Testis (tissue), 5 donors: Measurements from ENCODE around the gene PUS10.

DNA sequence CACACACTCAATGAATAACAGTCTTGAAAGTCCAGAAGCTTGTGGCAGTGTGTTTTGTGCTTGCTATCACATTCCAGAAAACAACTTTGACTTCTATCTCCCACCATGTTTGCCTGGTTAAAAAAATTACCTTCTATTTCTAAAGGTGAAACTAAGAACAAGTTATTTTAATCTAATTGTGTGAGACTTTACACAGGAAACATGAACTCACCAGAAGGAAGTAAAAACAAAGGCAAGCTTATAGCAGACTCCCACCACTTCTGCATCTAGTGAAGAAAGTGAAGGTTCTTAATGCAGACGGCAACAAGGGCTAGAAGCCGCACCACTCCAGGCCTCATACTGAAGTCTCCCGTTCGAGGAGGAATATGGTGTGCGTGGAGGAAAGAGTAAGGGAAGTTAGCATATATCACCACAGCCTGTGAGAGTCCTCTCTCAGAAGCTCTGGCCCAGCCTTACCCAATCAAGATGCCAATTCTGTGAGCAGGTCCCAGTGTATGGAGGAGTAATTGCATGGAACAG, 958.8 kb downstream of the BCL11A start:
- PRO-cap, 3 experiments: no peak in any of the 3 experiments
- RAMPAGE, long total RNA, 2 experiments: no peak in any of the 2 experiments
- RRBS: no CpG with 5 or more reads among the region's 5 CpGs

DNA sequence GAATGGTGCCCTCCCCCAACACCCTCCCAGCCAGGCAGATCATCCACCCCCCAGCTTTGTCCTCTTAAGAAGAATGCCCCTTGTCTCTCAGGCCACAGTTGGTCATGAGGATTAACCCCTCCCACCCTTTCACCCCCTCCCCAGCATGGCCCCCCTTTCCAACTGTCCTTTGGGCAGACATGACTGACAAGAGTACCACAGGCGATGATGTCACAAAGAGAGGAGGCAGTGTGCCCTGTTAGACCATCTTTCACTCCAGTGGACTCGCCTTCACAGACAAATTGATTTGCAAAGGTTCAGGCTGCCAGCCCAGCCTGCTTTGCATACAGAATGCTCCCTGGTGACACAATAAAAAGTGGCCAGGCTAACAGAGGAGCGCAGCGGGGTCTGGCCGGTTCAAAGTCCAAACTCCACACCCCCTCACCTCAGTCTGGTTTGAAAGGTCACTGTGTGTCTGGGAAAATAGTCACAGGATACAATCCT, 237.1 kb downstream of the BCL11A start:
- PRO-cap, 3 experiments: no peak in any of the 3 experiments
- RAMPAGE, long total RNA, 2 experiments: no peak in any of the 2 experiments
- RRBS: no CpG with 5 or more reads among the region's 5 CpGs

DNA sequence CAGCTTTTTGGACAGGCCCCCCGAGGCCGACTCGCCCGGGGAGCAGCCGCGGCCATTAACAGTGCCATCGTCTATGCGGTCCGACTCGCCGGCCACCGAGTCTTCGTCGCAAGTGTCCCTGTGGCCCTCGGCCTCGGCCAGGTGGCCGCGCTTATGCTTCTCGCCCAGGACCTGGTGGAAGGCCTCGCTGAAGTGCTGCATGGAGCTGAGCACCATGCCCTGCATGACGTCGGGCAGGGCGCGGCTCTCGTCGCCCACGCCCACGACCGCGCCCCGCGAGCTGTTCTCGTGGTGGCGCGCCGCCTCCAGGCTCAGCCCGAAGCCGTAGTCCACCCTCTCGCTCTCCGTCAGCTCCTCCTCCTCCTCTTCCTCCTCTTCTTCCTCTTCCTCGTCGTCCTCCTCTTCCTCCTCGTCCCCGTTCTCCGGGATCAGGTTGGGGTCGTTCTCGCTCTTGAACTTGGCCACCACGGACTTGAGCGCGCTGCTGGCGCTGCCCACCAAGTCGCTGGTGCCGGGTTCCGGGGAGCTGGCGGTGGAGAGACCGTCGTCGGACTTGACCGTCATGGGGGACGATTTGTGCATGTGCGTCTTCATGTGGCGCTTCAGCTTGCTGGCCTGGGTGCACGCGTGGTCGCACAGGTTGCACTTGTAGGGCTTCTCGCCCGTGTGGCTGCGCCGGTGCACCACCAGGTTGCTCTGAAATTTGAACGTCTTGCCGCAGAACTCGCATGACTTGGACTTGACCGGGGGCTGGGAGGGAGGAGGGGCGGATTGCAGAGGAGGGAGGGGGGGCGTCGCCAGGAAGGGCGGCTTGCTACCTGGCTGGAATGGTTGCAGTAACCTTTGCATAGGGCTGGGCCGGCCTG, 92.2 kb downstream of the BCL11A start:
- PRO-cap, 3 experiments: no peak in any of the 3 experiments
- RAMPAGE, long total RNA, 2 experiments: no peak in any of the 2 experiments
- RRBS: 17% methylated on average over 23 of the region's 78 CpGs

DNA sequence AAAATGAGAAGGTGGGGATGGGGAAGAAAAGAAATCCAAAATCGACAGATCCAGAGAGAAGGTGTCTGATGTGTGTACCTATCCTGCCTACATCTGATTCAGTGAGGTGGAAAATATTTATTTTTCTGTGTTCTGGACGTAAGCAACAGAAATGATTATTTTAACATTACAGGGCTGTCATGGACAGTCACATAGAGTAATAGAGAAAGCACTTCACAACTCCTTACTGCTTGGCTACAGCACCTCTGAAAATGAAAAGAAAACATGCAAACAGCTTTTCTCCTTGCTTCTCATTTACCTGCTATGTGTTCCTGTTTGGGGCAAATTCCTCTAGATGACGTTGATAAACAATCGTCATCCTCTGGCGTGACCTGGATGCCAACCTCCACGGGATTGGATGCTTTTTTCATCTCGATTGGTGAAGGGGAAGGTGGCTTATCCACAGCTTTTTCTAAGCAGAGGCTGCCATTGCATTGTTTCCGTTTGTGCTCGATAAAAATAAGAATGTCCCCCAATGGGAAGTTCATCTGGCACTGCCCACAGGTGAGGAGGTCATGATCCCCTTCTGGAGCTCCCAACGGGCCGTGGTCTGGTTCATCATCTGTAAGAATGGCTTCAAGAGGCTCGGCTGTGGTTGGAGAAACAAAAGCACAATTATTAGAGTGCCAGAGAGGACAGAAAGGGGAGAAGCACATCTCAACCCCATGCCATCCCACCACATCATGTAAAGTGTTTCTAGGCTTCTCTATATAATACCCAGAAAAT, 7.6 kb downstream of the BCL11A start:
- PRO-cap, 3 experiments: no peak in any of the 3 experiments
- RAMPAGE, long total RNA, 2 experiments: no peak in any of the 2 experiments
- RRBS: no CpG with 5 or more reads among the region's 12 CpGs

GRCh38 chr2:60710533-60711269, 45.4 kb upstream of the PAPOLG start:
- PRO-cap, 3 experiments: peak in 3 of 3 experiments; most common plus-strand start chr2:60711014 (in 2); most common minus-strand start chr2:60710801 (in 2)
- RAMPAGE, long total RNA, 2 experiments: no peak in any of the 2 experiments
- RRBS: no CpG with 5 or more reads among the region's 8 CpGs

- PRO-cap, 3 experiments: no peak in any of the 3 experiments
- RAMPAGE, long total RNA, 2 experiments: no peak in any of the 2 experiments
- RRBS: no CpG with 5 or more reads among the region's 5 CpGs
These were observed 44.5 kb downstream of the REL start for GRCh38 chr2:60925764-60926409.

DNA sequence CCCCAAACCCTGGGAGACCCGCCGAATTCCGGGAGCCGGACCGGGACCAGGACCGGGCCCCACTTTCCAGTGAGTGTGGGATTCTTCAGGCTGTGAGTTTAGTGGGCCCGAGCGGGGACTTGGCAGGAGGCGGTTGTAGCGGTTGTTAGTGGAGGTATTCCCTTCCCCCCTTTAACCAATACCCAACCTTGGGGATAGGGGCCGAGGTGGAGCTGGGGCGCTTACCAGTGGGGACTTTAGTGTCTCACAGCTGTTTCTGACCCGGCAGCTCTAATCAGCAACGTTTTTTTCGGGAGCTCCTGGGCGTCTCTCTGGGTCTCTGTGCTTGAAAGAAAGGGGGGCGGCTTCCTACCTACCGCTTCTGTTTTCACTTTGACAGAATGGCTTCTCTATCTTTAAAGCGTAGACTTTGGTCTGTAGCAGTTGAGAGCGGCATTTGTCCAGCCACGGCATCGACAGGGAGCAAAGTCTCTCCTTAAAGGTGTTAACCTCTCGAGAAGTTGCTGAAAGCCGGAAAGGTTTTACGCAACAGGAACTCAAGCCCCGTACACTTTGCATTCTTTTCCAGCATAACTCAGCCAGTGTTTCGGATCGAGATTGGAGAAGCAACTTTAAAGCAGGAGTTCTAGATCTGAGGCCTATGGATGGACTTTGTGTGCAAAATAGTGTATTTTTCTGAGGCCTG, at the start of gene PUS10:
Gene PUS10 (minus strand): TSS at position 473 of the 685 bp plus-strand sequence.
- PRO-cap, 3 experiments: peak in 1 of 3 experiments; most common minus-strand start position 363 of the sequence (in 1)
- RAMPAGE, long total RNA, 2 experiments: no peak in any of the 2 experiments
- RRBS: no CpG with 5 or more reads among the region's 28 CpGs

DNA sequence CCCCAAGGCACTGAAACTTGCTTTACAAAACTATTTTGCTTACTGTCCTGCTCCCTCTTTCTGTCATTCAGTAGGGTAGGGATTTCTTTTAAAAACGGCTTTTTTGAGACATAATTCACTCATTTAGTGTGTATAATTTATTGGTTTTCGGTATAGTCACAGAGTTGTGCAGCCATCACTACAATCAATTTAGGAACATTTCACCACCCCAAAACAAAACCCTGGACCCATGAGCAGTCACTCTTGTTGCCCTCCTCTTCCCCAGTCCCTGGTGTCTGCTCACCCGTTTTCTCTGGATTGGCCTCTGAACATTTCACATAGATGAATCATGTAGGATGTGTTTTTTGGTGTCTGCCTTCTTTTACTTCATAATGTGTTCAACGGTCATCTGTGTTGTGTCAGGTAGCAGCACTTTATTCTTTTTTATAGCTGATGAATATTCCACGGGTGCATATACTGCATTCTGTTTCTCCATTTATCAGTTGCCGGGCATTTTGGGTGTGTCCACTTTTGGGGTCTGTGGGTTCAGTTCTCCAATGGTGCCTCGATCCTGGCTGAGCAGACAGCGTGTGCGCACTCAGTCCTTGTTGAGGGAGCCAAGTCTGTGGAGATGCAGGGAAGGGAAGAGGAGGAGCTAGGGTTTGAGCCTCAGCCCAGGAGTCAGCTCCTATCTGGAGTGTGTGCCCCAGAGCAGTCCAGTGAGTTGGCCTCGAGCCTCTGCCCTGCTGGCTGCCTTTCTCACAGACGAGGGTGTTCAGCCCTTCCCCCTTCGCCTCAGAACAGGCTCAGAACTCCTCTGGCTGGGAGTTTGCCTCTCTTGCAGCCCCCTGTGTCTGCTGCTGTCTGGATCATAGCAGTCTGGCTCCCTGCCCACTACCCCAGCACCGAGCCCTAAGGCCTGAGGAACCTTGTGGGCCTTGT, 17.8 kb downstream of the C2orf74 start:
- PRO-cap, 3 experiments: peak in 3 of 3 experiments; most common plus-strand start position 693 of the sequence (in 2); most common minus-strand start position 556 of the sequence (in 1)
- RAMPAGE, long total RNA, 2 experiments: no peak in any of the 2 experiments
- RRBS: no CpG with 5 or more reads among the region's 13 CpGs

- PRO-cap, 3 experiments: no peak in any of the 3 experiments
- RAMPAGE, long total RNA, 2 experiments: no peak in any of the 2 experiments
- RRBS: no CpG with 5 or more reads among the region's 8 CpGs
These were observed 26.1 kb downstream of the C2orf74 start for GRCh38 chr2:61187853-61188806.

DNA sequence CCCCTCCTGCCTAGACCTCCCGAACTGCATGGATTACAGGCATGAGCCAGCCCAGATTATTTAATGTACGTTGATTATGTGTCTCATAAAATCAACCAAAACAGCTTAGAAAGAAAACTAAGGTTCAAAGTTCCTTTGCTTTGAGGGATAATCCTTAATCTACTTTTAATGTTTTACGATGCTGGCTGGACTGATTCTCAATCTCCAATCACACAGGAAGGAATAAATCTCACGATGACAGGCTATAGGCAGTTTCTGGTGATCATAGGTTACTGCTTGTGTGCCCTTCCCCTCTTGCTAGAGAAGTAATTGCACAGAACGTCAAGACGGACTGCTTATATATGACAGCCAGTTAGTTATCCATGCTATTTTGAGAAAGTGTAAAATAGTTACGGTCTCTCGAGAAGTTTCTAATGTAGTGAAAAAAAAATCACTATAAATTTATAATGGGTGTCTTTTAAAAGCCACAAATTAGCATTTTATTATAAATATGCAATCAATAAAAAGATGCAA, 43.2 kb downstream of the C2orf74 start:
- PRO-cap, 3 experiments: no peak in any of the 3 experiments
- RAMPAGE, long total RNA, 2 experiments: no peak in any of the 2 experiments
- RRBS: no CpG with 5 or more reads among the region's 8 CpGs

GRCh38 chr2:61535658-61536415, 2.3 kb downstream of the XPO1 start:
- PRO-cap, 3 experiments: peak in 3 of 3 experiments; most common plus-strand start chr2:61536353 (in 3); most common minus-strand start chr2:61536303 (in 1)
- RAMPAGE, long total RNA, 2 experiments: no peak in any of the 2 experiments
- RRBS: no CpG with 5 or more reads among the region's 13 CpGs

GRCh38 chr2:61670945-61671624, 132.9 kb upstream of the XPO1 start:
- PRO-cap, 3 experiments: no peak in any of the 3 experiments
- RAMPAGE, long total RNA, 2 experiments: no peak in any of the 2 experiments
- RRBS: no CpG with 5 or more reads among the region's 3 CpGs

GRCh38 chr2:61867724-61868858, 14.2 kb upstream of the FAM161A start:
- PRO-cap, 3 experiments: no peak in any of the 3 experiments
- RAMPAGE, long total RNA, 2 experiments: no peak in any of the 2 experiments
- RRBS: no CpG with 5 or more reads among the region's 4 CpGs

GRCh38 chr2:61923934-61925170, 18.9 kb downstream of the COMMD1 start:
- PRO-cap, 3 experiments: no peak in any of the 3 experiments
- RAMPAGE, long total RNA, 2 experiments: no peak in any of the 2 experiments
- RRBS: no CpG with 5 or more reads among the region's 26 CpGs

DNA sequence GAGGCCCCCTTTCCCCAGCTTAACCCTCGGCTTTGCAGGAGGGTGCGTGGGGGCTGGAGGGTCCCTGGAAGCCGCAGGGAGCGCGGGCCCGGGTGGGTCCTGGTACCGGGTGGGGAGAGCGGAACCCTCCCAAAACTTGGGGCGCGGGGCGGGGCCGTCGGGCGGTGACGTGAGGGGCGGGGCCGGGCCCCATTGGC, 158 bp upstream of the B3GNT2 start:
- PRO-cap, 3 experiments: peak in 3 of 3 experiments; most common minus-strand start position 120 of the sequence (in 3)
- RAMPAGE, long total RNA, 2 experiments: no peak in any of the 2 experiments
- RRBS: under 1% methylated on average over 9 of the region's 17 CpGs

DNA sequence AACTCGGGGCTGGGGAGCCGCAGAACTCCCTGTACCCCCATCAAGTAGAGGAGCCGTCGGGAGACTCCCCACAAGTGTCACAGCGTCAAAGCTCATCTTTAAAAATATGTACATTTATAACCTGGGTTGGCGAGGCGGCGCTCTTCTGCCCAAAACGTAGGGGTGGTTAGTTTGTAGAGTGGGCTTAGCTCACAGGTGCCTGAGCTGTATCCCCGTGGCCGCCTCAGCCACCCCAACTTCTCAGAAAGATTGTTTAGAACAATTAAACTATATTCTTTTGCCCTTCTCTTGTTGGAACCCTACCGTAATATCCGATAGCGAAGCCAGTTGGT, 1.4 kb downstream of the B3GNT2 start:
- PRO-cap, 3 experiments: peak in 3 of 3 experiments; most common minus-strand start position 87 of the sequence (in 3)
- RAMPAGE, long total RNA, 2 experiments: no peak in any of the 2 experiments
- RRBS: no CpG with 5 or more reads among the region's 14 CpGs

- PRO-cap, 3 experiments: no peak in any of the 3 experiments
- RAMPAGE, long total RNA, 2 experiments: no peak in any of the 2 experiments
- RRBS: no CpG with 5 or more reads among the region's 5 CpGs
These were observed 14.4 kb downstream of the B3GNT2 start for GRCh38 chr2:62210351-62210686.

DNA sequence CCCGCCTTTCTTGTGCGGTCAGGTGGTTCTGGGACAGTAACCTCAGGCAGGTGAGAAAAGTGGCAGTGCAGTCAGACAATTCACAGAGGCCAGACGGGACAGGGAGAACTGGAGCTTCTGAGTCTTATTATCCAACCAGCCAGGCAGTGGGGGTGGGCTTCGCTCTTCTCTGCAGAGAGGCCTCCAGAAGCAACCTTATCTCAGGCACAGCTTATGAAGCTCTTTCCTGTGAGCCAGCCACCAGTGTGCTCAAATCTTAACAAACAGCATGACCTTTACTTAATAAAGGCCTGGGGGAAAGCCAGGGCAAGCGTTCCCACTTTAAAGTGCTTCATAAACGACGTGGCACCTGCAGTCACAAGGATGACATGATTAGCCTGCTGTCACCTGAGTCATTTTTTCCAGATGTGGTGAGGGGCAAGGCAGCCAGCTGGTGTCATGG, 109.7 kb downstream of the B3GNT2 start:
- PRO-cap, 3 experiments: no peak in any of the 3 experiments
- RAMPAGE, long total RNA, 2 experiments: no peak in any of the 2 experiments
- RRBS: no CpG with 5 or more reads among the region's 7 CpGs

GRCh38 chr2:62461461-62462197, 44.4 kb downstream of the TMEM17 start:
- PRO-cap, 3 experiments: no peak in any of the 3 experiments
- RAMPAGE, long total RNA, 2 experiments: no peak in any of the 2 experiments
- RRBS: no CpG with 5 or more reads among the region's 8 CpGs

GRCh38 chr2:62578781-62579223, 72.8 kb upstream of the TMEM17 start:
- PRO-cap, 3 experiments: no peak in any of the 3 experiments
- RAMPAGE, long total RNA, 2 experiments: no peak in any of the 2 experiments
- RRBS: no CpG with 5 or more reads among the region's 3 CpGs